BE2C (cell line): ENCODE measurements around a stretch of chr1.

DNA sequence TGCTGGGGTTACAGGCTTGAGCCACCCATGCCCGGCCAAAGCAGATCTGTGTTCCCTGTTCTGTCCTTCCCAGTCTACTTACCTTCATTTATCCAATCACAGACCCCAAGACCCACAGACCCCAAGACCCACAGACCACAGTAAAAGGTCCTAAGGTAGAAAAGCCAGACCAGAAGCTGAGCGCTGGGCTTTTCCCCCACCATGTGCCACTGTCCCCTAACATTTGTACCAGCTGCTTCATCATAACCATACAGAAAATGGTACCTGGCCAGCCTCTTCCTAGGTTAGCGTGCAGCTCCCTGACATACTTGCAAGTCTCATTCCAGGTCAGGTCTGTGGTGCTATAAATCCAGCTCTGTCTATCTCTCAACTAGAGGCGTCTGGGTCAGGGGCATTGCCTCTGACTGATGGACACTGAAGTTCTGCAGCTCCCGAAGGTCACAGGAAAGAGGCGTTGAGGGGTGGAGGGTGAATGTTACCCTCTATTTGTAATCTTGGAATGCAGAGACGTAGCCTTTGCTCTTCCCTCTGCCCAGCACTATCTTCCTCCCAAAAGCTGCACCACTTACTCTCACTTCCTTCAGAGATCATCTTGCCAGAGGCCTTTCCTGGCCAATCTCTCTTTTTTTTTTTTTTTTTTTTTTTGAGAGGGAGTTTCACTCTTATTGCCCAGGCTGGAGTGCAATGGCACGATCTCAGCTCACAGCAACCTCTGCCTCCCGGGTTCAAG lies 27.1 kb downstream of the DEGS1 start:
- RRBS = no CpG with 5 or more reads among the region's 9 CpGs

- RRBS = no CpG with 5 or more reads among the region's 3 CpGs
These were observed 29.0 kb downstream of the CNIH4 start for GRCh38 chr1:224385472-224386276.

GRCh38 chr1:224512592-224513180 lies 78.1 kb upstream of the WDR26 start:
- RRBS = no CpG with 5 or more reads among the region's 5 CpGs

GRCh38 chr1:224732168-224733005 lies 116.3 kb downstream of the CNIH3 start:
- RRBS = no CpG with 5 or more reads among the region's 13 CpGs

GRCh38 chr1:224882428-224882670 lies 47.1 kb upstream of the DNAH14 start:
- RRBS = no CpG with 5 or more reads among the region's 2 CpGs

GRCh38 chr1:225468232-225468690 lies 40.4 kb upstream of the LBR start:
- RRBS = no CpG with 5 or more reads among the region's 5 CpGs

GRCh38 chr1:225539488-225539927 lies 111.7 kb upstream of the LBR start:
- RRBS = no CpG with 5 or more reads among the region's 5 CpGs

DNA sequence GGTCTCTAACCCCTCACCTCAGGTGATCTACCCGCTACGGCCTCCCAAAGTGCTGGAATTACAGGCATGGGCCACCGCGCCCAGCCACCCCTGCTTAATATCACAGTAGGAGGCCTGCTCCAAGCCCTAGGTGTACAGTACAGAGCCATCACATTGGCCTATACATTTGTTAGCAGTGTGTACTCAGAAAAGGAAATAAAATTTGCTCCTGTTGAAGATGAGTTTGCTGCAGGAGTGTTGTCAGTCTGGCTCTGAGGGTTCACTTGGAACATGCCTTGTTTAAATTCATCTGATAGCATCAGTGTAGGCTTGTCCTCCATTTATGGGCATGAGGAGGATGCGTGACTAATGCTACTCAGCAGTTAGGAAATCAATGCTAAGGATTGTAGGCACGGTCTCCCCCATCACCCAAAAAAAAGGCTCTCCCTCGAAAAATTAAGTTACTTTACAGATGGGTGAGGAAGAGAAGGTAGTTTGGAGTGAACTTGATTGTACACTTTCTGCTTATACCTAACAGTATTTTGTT lies 4.6 kb upstream of the ENAH start:
- RRBS = no CpG with 5 or more reads among the region's 7 CpGs

DNA sequence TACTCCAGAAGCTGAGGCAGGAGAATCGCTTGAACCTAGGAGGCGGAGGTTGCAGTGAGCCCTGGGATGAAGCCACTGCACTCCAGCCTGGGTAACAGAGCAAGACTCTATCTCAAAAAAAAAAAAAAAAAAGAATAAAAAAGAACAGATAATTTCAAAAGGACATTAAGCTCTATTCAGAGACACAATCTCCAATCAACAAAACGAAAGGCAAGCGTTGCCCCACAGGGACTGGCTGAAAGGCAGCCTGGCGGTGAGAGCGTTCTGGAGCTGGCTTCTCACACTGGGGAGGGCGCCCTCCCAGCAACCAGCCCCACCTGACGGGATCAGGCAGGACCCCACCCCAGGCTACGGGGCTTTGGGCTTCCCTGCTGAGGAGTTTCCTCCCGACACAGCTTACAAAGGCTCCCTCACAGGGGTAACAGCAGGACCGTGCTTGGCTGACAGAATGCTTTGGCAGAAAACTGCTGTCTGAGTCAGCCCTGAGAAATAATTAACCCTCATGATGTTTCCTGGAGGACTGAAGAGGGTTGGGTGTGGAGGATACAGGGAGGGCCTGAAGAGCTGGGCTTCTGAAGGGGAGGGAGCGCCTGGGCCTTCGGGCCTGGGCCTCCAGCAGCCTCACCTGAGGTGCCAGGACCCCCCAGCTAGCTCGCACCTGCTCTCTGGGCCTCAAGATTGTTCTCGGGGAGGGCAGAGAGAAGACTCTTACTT lies 30.9 kb upstream of the SRP9 start:
- RRBS = no CpG with 5 or more reads among the region's 15 CpGs

DNA sequence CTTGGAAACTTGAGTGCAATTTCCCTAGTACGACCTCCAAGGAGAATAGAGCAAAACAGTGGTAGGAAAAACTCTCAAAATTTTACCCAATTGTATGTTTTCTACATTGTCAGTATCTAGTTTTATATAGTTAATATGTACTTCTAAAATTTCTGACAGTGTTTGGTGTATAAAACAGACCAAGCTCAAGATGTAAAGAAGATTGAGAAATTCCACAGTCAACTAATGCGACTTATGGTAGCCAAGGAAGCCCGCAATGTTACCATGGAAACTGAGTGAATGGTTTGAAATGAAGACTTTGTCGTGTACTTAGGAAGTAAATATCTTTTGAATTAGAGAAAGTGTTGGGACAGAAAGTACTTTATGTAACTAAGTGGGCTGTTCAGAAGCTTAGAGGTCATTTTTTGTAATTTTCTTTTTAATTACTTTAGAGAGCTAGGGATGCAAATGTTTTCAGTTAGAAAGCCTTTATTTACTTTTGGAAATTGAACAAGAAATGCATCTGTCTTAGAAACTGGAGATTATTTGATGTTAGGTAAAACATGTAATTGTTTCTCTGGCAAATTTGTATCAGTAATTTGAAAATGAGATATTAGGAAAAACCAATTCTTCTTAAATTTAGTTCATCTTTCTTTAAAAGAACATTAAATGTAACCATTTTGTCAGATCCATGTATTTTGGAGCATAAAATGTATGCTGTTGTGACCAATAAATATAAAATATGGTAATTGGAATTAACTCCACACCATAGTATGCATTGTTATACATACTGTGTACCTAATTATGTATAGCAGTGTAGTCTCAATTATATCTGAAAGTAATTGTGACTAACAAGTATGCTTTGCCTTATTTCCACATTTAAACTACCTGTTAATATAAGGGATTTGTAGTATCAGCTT lies 11.7 kb downstream of the SRP9 start:
- RRBS = no CpG with 5 or more reads among the region's 4 CpGs

DNA sequence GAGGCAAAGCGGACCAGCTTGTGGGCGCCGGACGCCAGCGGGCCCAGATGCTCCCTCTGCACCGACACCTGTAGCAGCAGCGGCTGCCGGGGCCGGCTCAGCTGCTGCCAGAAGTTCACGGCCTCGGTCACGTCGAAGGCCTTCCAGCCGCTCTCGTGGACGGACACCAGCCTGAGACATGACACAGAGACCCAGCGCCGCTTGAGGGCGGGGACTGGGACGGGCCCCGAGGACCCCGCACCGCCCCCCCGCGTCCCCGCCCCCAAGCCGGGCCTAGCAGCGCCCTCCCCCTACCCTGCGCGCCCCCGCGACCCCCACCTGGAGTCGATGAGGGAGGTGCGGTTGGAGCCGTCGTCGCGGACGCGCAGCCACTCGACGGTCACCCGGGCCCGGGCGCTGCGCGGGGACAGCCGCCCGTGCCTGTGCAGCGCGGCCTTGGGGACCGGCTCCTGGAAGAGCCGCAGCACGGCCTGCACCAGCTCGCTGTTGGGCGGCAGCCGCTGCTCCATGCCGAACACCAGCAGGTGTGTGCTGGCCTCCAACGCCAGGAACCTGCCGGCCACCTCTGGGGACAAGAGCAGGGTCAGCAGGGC lies 1.4 kb downstream of the LEFTY1 start:
- RRBS = 98% methylated on average over 10 of the region's 60 CpGs

DNA sequence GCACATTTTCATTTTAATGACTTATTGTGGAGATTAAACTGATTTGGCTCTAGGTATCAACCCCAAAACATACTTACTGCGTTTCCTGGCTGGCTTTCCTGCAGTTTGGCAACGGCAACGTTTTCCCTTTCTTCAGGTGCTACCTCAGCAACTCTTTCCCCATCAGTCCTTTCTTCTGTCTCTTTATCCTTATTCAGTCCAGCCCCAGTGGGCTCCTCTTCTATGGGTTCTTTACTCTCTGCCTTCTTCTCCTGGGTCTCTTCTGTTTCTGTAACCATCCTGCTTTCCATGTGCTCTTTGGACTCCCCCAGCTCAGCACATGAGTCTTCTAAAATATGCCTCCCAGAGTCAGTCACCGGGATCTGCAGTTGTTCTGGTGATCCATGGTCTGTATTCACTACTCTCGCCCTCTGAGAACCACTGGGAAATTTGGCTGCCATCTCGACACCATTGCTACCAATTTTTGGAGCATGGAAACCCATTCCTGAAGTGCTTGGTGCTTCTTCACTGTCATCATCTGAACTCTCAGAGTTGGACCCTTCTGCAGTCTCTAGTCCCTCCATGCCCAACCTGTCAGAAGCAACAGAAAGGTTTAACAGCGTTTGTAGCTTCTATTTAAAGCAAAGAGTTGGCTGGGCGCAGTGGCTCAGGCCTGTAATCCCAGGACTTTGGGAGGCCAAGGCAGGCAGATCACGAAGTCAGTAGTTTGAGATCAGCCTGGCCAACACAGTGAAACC lies 11.2 kb downstream of the SDE2 start:
- RRBS = no CpG with 5 or more reads among the region's 9 CpGs

DNA sequence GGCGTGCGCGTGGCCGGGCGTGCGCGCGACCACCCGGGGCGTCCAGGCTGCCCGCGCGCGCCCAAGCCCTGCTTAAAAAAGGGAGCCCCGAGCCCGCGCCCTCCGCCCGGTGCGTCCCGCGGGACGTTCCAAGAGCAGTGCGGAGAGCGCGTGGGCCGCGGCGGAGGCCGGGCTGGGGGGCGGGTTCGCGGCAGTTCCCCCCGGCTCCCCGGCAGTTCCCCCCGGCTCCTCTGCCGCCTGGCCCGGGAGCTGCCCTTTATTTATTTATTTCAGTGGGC lies 47.5 kb downstream of the H3-3A start:
- RRBS = under 1% methylated on average over 22 of the region's 38 CpGs

- RRBS = no CpG with 5 or more reads among the region's 15 CpGs
These were observed 25.0 kb downstream of the ACBD3 start for GRCh38 chr1:226161347-226162052.

DNA sequence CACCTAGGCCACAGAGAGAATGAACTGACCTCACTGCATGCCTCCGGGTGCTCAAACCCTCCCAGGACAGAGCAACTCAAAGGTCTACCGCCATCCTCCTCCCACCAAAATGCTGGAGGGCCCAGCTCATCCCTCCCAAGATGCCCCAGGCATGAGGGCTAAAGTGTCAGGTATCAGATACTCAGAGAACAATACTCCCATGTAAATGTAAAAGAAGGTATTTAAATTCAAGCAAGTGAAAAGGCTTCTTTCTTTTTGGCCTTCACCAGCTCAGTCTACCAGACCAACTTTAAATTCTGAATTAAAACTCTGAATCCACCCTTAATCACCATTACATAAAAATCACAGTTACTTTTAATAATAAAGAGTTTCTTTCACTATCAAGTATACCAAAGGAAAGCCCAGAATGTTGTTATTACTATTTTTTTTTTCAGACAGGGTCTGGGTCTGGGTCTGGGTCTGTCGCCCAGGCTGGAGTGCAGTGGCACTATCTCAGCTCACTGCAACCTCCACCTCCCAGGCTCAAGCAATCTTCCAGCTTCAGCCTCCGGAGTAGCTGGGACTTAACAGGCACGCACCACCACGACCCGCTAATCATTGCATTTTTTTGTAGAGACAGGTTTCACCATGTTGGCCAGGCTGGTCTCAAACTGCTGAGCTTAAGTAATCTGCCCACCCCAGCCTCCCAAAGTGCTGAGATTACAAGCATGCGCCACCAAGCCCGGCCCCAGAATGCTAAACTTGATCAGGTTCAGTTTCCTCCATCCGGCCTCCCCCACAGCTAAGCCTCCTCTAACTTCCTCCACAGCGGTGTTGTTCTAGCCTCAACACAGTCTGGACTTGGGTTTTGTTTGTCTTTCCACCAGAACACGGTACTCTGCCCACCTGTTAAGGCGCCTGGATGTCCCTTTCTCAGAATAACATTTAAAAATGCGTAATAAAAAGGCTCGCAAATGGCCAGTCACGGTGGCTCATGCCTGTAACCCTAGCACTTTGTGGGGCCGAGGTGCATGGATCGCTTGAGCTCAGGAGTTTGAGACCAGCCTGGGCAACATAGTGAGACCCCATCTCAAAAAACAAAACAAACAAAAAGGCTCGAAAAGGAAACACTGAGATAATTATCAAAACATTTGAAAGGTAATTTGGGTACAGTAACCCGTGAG lies 2.6 kb downstream of the PARP1 start:
- RRBS = no CpG with 5 or more reads among the region's 20 CpGs

GRCh38 chr1:226589030-226589485 lies 40.5 kb downstream of the STUM start:
- RRBS = no CpG with 5 or more reads among the region's 9 CpGs

DNA sequence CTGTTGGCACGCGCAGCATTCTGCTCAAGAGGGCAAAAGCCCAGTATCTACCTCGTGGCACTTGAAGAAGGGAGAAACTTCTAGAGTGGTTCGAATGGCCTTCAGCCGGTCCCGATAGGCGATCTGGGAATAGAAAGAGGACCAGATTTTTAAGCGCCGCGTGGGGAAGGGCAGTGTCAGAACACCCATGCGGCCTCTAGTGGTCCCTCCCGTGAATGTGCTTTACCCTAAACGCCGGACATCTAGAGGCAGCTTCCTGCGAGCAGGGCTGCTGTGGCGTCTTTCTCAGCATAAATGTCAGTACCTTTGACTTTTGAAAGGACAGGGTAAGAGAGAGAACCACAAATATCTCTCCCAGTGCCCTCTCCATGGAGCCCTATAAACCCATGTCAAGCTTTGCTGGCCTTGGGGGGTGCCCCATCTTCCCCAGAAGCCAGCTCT lies 89.1 kb downstream of the STUM start:
- RRBS = no CpG with 5 or more reads among the region's 16 CpGs

DNA sequence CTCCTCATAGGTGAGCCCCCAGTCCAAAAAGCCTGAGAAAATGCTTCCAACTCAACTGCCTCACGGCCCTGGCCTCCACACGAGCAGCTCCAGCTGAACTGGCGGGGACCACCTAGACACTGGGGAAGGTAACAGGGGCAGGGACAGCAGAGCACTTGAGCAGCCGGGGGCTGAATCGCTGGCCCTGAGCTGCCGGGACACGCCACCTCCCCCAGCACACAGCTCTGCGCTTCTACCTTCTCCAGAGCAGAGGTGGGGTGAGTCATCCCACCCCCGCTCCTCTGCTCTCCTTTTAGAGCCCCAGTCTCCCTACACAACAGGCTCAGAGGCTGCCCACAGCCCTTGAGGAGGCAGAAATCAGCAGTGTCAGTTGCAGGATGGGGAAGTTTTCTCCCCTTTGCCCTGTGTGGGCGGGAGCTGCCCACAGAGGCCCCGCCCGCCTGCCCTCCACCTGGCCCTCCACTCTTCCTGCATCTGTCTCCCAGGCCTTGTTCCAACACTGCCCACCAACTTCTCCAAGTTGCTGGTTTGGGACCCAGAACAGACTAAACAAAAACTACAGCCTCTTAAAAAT lies 94.6 kb downstream of the STUM start:
- RRBS = no CpG with 5 or more reads among the region's 12 CpGs

DNA sequence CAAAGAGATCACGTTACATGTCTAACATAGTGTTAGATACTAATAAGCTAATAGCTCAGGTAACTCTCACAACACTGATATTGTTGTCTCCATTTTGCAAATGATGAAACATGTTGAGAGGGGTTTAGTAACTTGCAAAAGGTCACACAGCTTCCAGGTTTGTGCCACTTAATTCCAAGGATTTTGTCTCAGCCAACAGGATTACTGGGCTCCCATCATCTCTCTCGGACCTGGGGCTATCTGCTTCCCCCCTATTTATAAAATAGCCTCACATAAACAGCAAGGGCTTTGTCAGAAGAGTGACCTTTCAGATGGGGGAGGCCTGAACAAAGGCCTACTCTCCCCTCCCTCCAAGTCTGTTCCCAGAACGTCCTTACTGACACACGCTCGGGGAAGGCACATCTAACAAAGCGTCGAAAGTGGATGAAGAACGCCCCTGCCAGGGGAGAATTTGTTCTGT lies 81.4 kb downstream of the ITPKB start:
- RRBS = no CpG with 5 or more reads among the region's 8 CpGs

GRCh38 chr1:226672114-226672803 lies 66.8 kb downstream of the ITPKB start:
- RRBS = no CpG with 5 or more reads among the region's 10 CpGs